Uterus (tissue), 7 donors: ENCODE measurements around a stretch of chr19.

- PRO-cap, 4 experiments, result no peak in any of the 4 experiments
- RAMPAGE, long total RNA, 2 experiments, result no peak in any of the 2 experiments
- RRBS, result no CpG with 5 or more reads among the region's 5 CpGs
Observed at GRCh38 chr19:6890096-6890685, 2.8 kb downstream of the ADGRE1 start.

GRCh38 chr19:6926211-6926675 is 38.9 kb downstream of the ADGRE1 start:
- PRO-cap, 4 experiments, result no peak in any of the 4 experiments
- RAMPAGE, long total RNA, 2 experiments, result no peak in any of the 2 experiments
- RRBS, result no CpG with 5 or more reads among the region's 9 CpGs

DNA sequence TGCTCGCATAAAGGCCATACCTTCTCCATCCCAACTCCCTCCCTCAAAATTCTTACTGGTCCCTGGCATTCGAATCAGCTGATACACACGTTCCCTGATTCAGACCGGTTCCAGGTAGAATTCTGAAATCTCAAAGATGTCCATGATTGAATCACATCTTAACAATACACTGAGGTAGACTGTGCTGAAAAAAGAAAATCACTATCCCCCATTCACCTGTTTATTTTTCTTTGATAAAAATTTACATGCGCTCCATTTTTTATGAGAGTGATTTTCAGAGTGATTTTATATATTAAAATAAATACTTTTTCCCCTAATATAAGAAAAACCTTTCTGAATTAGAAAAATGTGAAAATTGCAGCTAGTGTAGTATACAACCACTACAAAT is 45.0 kb downstream of the ZNF557 start:
- PRO-cap, 4 experiments, result no peak in any of the 4 experiments
- RAMPAGE, long total RNA, 2 experiments, result start-site peak on the minus strand in 1 of 2 experiments, centred at position 164 of the sequence, 33 reads per replicate
- RRBS, result no CpG with 5 or more reads among the region's 5 CpGs

DNA sequence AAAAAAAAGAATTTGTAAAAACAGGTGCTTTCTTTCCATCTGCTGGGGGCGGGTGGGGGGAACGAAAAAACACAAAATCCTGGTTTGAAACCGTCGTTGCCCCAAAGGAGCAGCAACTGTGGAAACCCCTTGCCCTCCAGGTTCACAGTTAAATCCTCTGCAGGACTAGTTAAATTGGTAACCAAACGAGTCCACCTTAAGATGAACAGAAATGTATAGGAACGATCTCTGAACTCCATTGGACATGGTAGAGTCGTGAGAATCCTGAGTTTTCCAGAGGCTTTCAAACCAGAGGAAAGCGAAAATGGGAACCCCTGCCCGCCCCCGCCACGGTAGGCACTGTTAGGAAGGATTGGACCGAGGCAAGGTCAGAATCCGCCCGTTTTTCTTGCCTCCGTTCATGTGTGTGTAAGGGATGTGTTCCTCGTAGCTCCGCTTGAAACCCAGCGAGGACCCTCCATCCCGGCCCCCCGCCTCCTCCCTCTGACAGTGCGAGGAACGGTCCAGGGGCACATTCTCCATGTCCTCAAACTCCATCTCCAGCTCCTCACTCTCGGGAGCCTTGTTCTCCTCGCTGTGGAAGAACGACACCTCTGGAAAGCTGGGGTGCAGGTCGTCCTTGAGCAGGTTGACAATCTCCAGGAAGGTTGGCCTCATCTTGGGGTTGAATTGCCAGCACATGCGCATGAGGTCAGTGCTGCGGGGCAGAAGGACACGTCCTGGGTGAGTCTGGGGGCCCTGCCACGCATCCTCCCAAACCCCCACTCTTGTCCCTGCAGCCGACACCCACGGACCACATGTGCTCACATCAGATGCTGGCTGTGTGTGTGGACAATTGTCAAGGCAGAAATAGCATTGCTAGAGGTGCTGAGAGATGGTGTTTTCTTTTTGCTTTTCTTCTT is 47.5 kb downstream of the ZNF557 start:
- PRO-cap, 4 experiments, result no peak in any of the 4 experiments
- RAMPAGE, long total RNA, 2 experiments, result start-site peak on the minus strand in 1 of 2 experiments, centred at position 144 of the sequence, 19 reads per replicate
- RRBS, result no CpG with 5 or more reads among the region's 32 CpGs

- PRO-cap, 4 experiments, result no peak in any of the 4 experiments
- RAMPAGE, long total RNA, 2 experiments, result no peak in any of the 2 experiments
- RRBS, result 97% methylated on average over 7 of the region's 28 CpGs
Observed at GRCh38 chr19:7142762-7143411, 73.4 kb downstream of the ZNF557 start.

GRCh38 chr19:7192200-7193106 is 101.8 kb downstream of the INSR start:
- PRO-cap, 4 experiments, result no peak in any of the 4 experiments
- RAMPAGE, long total RNA, 2 experiments, result no peak in any of the 2 experiments
- RRBS, result no CpG with 5 or more reads among the region's 12 CpGs

GRCh38 chr19:7291135-7291666 is 3.0 kb downstream of the INSR start:
- PRO-cap, 4 experiments, result no peak in any of the 4 experiments
- RAMPAGE, long total RNA, 2 experiments, result no peak in any of the 2 experiments
- RRBS, result no CpG with 5 or more reads among the region's 10 CpGs

GRCh38 chr19:7294707-7295337 is 608 bp upstream of the INSR start:
- PRO-cap, 4 experiments, result peak in 4 of 4 experiments; most common plus-strand start chr19:7295035 (in 2); most common minus-strand start chr19:7294879 (in 2)
- RAMPAGE, long total RNA, 2 experiments, result no peak in any of the 2 experiments
- RRBS, result 2% methylated on average over 11 of the region's 29 CpGs

DNA sequence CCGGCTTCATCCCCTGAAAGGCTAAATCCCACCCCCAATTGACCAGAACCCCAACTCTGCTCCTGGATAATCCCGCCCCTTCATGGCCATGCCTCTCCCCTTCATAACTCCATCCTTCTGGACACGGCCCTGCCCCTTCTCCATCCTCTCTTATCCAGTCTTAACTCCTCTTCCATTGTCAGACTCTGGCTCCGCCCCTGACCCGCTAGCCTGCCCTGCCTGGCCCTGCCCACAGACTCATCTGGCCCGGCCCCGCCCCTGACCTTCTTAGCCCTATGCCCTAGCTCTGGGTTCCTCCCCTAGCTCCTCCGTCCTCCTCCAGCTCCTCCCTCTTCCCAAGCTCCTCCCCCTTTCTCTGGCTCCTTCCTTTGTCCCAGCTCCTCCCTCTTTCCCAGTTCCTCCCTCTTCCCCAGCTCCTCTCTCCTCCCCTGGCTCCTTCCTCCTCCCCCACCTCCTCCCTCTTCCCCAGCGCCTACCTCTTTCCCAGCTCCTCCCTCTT is 9.1 kb downstream of the TEX45 start:
- PRO-cap, 4 experiments, result no peak in any of the 4 experiments
- RAMPAGE, long total RNA, 2 experiments, result no peak in any of the 2 experiments
- RRBS, result 8% methylated on average over 1 of the region's 9 CpGs

DNA sequence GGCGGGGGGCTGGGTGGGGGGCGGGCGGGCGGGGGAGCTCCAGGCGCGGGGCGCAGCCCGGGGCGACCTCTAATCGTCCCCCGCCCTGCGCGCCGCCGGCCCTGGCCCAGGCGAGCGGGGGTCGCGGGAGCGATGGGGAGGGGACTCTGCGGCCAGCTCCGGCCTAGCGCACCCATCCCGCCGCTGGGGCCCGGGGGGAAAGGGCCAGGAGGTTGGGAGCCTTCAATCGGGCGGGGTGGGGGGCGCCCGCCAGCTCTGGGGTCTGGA is 311 bp downstream of the ZNF358 start:
- PRO-cap, 4 experiments, result no peak in any of the 4 experiments
- RAMPAGE, long total RNA, 2 experiments, result no peak in any of the 2 experiments
- RRBS, result 2% methylated on average over 20 of the region's 30 CpGs

DNA sequence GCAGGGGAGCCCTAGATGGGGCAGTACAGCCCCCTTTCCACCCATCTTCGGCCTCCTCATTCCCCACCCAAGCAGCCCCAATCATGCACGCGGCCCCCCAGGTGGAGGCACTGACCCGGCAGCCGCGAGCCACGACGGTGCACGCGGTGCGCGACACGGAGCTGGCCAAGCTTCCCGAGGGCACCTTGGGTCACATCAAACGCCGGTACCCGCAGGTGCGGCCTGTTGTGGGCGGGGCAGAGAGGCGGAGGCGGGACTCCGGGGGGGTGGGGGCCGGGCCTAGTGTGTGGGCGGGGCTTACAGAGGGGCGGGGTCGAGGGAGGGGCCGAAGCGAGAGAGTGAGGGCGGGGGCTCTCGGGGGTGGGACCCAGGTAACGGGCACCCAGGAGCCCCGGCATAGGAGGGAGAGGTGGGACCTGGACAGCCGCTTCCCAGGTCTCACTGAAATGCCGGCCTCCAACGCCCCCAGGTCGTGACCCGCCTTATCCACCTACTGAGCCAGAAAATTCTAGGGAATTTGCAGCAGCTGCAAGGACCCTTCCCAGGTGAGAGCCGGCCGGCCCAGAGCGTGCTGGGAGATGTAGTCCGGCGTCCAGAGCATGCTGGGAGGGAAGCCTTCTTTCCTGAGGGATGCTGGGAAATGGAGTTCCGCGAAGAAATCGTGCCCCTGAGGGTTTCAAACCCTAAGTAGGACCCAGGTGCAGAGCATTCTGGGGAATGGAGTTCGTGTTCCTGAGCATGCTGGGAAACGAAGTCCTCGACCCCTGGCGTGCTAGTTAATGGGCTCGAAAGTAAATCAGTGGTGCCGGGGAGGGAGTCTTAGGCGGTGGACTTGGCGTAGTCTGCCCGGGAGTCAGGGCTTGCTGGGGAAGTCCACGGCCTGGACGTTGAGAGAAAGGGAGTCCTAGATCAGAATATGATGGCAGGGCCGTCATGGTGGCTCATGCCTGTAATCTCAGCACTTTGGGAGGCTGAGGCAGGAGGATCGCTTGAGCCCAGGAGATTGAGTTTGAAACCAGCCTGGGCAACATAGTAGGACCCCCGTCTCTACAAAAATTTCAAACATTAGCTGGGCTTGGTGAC is 15.7 kb downstream of the PNPLA6 start:
- PRO-cap, 4 experiments, result no peak in any of the 4 experiments
- RAMPAGE, long total RNA, 2 experiments, result no peak in any of the 2 experiments
- RRBS, result 26% methylated on average over 28 of the region's 59 CpGs

DNA sequence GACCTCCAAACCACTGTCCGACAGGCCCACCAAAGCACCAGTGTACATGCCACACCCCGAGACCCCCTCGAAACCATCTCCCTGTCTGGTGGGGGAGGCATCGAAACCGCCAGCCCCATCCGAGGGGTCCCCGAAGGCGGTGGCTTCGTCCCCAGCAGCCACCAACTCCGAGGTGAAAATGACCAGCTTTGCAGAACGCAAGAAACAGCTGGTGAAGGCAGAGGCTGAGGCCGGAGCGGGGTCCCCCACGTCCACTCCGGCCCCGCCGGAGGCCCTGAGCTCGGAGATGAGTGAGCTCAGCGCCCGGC is 16.3 kb downstream of the CAMSAP3 start:
- PRO-cap, 4 experiments, result no peak in any of the 4 experiments
- RAMPAGE, long total RNA, 2 experiments, result no peak in any of the 2 experiments
- RRBS, result 96% methylated on average over 3 of the region's 20 CpGs

DNA sequence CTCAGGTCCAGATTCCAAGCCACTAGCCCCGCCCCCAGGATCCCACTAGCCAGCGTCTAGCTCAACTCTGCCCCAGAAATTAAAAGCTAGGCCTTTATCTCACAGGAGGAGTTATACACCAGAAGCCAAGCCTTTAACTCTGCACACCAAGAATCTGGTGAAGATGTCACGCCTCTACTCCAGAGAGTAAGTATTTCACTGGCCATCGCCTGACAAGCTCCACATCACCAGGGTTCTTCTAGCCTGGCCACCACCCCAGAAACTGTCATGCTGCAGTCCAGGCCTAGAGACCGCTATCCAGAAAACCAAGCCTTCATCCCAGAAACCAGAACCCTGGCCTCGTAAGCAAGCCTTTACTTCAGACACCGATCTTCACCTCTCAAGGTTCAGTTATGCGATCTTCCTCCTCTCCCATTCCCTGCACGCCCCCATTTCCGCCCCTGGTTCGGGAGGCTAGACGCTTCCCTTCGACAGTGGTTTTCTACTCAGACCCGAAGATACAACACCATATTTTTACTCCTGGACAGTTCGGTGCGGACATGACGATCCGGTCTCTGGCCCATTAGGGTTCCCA is 471 bp downstream of the XAB2 start:
- PRO-cap, 4 experiments, result no peak in any of the 4 experiments
- RAMPAGE, long total RNA, 2 experiments, result no peak in any of the 2 experiments
- RRBS, result no CpG with 5 or more reads among the region's 18 CpGs

DNA sequence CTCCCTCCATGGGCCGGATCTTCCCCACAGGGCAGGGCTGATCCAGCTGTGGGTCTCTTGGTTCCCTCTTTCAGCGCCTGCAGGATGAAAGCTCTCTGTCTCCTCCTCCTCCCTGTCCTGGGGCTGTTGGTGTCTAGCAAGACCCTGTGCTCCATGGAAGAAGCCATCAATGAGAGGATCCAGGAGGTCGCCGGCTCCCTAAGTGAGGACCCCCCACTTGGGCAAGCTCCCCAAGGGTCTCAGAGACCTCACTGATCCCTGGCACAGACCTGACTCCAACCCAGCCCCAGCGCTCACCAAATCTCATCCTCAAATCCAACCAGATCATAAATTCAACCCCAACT is 366 bp downstream of the RETN start:
- PRO-cap, 4 experiments, result no peak in any of the 4 experiments
- RAMPAGE, long total RNA, 2 experiments, result no peak in any of the 2 experiments
- RRBS, result no CpG with 5 or more reads among the region's 5 CpGs

DNA sequence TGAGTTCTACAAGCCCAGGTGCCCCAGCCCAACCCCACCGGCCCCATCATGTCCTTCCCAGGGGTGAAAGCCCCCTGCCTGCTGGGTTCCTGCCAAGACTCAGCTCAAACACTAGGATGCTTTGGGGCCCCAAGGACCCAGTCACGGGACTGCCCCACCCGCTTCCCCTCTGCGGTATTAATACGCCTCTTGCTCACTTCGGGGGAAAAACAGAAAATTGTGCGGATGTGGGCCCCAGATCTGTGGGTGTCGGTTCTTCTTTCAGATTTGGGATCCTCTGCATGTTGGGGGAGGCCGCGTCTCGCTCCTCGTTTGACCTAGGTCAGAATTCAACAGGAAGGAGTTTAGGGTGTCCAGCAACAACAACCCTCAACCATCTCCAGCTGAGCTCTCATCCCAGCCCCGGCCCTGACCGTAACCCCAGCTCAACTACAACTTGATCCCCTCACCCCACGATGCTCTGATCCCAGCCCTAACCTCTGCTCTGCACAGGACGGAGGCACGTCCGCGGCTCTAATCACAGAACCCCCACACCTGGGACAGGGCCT is 3.8 kb upstream of the FCER2 start:
- PRO-cap, 4 experiments, result no peak in any of the 4 experiments
- RAMPAGE, long total RNA, 2 experiments, result no peak in any of the 2 experiments
- RRBS, result no CpG with 5 or more reads among the region's 19 CpGs

DNA sequence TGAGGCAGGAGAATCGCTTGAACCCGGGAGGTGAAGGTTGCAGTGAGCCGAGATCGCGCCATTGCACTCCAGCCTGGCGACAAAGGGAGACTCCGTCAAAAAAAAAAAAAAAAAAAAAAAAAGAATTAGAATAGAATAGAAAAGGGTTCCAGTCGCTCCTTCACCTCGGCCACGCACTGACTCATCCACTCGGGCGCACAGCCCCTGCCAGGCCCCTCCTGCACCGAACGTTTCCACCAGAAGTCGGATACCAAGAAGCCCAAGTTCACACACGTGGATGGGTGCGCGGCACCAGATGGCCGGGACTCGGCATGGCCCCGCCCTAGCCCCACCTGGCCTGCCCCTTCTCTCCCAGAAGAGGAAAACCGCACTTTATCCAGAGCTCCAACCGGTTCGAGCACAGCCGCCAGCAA is 6.0 kb downstream of the PRR36 start:
- PRO-cap, 4 experiments, result no peak in any of the 4 experiments
- RAMPAGE, long total RNA, 2 experiments, result no peak in any of the 2 experiments
- RRBS, result 11% methylated on average over 5 of the region's 25 CpGs

DNA sequence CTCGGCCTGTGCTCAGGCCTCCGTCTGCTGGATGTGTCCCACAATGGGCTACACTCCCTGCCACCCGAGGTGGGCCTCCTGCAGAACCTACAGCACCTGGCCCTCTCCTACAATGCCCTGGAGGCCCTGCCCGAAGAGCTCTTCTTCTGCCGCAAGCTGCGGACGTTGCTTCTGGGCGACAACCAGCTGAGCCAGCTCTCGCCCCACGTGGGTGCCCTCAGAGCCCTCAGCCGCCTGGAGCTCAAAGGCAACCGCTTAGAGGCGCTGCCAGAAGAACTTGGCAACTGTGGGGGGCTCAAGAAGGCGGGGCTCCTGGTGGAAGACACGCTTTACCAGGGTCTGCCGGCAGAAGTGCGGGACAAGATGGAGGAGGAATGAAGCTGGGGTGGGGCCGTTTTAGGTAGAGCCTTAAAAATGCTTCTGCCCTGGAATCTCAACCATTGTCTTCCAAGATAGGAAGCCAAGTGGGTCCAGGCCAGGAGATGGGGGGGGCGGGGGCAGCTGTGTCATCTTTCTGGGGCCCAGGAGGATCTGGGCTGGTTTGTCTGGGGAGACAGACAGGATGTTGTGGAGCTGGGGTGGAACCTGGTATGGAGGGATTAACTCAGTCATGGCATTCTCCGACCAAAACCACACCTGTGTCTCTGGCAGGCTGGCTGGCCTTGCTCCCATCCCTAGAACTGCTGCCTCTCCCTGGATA is 3.0 kb upstream of the MAP2K7 start:
- PRO-cap, 4 experiments, result no peak in any of the 4 experiments
- RAMPAGE, long total RNA, 2 experiments, result no peak in any of the 2 experiments
- RRBS, result no CpG with 5 or more reads among the region's 20 CpGs

DNA sequence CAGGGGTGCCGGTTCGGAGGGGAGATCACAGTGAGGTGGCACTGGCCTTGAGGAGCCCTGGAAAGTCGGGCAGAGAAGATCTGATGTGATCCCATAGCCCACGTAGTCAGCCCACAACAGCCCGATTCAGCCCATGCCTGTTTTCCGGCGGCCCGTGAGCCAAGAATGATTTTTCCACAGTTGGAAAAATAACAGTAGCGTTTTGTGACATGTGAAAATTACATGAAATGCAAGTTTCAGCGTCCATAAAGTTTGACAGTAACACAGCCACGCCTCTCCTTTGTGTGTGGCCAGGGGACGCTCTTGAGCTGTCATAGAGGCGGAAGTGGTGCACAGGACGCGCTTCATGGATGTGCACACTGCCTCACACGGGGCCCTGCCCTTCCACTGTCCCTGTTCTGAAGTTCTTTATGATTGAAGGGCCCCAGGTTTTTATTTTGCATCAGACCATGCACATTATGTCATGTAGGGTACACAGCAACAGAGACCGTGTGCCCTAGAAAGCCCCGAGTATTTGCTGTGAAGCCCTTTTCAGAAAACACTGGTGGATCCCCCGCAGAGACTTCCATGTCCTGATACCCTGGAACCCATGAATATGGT is 12.4 kb upstream of the ELAVL1 start:
- PRO-cap, 4 experiments, result peak in 1 of 4 experiments; most common plus-strand start position 335 of the sequence (in 1)
- RAMPAGE, long total RNA, 2 experiments, result no peak in any of the 2 experiments
- RRBS, result no CpG with 5 or more reads among the region's 19 CpGs

GRCh38 chr19:8206387-8206987 is 2.7 kb upstream of the CERS4 start:
- PRO-cap, 4 experiments, result no peak in any of the 4 experiments
- RAMPAGE, long total RNA, 2 experiments, result no peak in any of the 2 experiments
- RRBS, result no CpG with 5 or more reads among the region's 8 CpGs

DNA sequence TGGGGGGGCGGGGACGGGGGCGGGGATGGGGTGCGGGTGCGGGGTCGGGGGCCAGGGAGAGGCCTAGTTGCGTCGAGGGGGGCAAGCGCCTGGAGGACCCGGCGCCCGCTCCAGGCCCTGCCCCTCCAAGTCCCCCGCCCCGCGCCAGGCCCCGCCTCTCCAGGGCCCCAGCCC is 204 bp upstream of the CERS4 start:
- PRO-cap, 4 experiments, result peak in 4 of 4 experiments; most common plus-strand start position 79 of the sequence (in 2); most common minus-strand start position 132 of the sequence (in 3)
- RAMPAGE, long total RNA, 2 experiments, result no peak in any of the 2 experiments
- RRBS, result 2% methylated on average over 3 of the region's 16 CpGs